Spleen (tissue), 7 donors: ENCODE measurements around a stretch of chr20.

DNA sequence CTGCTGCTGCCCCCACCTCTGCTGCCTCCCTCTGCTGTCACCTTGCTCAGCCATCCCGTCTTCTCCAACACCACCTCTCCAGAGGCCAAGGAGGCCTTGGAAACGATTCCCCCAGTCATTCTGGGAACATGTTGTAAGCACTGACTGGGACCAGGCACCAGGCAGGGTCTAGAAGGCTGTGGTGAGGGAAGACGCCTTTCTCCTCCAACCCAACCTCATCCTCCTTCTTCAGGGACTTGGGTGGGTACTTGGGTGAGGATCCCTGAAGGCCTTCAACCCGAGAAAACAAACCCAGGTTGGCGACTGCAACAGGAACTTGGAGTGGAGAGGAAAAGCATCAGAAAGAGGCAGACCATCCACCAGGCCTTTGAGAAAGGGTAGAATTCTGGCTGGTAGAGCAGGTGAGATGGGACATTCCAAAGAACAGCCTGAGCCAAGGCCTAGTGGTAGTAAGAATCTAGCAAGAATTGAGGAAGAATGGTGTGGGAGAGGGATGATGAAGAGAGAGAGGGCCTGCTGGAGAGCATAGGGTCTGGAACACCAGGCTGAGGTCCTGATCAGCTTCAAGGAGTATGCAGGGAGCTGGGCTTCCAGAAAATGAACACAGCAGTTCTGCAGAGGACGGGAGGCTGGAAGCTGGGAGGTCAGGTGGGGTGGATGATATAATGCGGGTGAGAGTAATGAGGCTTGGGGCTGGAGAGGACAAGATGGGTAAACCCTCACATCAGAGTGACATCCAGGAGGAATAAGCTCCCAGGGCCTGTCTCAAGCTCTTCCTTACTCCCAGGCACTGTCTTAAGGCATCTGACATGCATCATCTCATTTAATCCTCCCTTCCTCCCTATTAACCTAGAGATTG is 45.3 kb upstream of the TTPAL start:
- PRO-cap, 4 experiments = no peak in any of the 4 experiments
- RAMPAGE, long total RNA, 4 experiments = no peak in any of the 4 experiments

DNA sequence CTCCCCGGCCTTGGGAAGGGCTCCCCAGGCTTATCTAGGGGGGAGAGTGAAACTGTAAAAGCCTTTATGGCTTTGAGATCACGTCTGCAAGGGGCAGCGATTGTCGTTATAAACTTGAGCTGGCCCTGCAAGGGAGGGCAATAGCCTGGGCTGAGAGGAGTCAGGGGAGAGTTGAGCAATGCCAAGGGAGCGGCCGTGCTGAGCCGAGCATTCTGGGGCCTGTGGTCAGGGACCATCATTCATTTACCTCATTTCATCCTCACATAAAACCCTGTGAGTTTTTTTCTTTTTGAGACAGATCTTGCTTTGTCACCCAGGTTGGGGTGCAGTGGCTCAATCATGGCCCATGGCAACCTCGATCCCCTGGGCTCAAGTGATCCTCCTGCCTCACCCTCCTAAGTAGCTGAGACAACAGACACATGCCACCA is 32.9 kb upstream of the TTPAL start:
- PRO-cap, 4 experiments = no peak in any of the 4 experiments
- RAMPAGE, long total RNA, 4 experiments = no peak in any of the 4 experiments

DNA sequence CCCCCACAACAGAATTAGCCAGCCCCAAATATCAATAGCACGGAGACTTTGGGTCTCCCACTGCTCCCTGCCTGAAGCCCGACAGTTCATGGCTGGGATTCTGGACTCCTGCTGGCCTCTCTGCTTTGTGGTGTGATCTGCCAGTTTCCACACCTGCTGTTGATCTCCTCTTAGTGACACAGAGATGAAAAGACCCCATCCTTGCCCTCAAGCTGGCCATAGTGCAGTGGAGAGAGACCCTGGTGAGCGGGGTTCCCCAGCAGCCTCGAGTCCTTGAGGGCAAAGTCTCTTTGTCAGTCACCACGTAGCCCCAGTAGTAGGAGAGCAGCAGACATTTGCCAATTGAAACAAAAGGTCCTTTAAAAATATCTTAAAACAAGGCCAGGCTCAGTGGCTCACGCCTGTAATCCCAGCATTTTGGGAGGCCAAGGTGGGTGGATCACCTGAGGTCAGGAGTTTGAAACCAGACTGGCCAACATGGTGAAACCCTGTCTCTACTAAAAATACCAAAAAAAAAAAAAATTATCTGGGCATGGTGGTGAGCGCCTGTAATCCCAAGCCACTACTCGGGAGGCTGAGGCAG is 24.5 kb upstream of the TTPAL start:
- PRO-cap, 4 experiments = no peak in any of the 4 experiments
- RAMPAGE, long total RNA, 4 experiments = no peak in any of the 4 experiments

- PRO-cap, 4 experiments = no peak in any of the 4 experiments
- RAMPAGE, long total RNA, 4 experiments = no peak in any of the 4 experiments
These were observed 7.8 kb upstream of the TTPAL start for GRCh38 chr20:44467997-44468229.

DNA sequence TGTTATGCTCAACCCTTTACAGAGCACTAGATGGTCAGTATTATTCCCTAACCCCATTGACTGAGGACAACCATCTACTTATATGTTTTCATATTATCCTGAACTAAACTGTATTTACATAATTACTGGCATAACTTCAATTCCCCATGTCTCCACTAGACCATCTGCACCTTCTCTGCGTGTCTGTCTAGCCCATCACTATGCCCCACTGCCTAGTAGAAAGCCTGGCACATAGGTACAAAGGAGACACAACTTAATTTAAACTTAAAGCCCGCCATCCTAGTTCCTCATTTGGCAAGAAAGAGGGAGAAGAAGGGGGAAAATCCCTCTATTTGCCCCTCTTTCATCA is 1.7 kb downstream of the PKIG start:
- PRO-cap, 4 experiments = peak in 2 of 4 experiments; most common minus-strand start position 210 of the sequence (in 1)
- RAMPAGE, long total RNA, 4 experiments = no peak in any of the 4 experiments

GRCh38 chr20:44600620-44601603 is 18.5 kb downstream of the PKIG start:
- PRO-cap, 4 experiments = no peak in any of the 4 experiments
- RAMPAGE, long total RNA, 4 experiments = no peak in any of the 4 experiments

DNA sequence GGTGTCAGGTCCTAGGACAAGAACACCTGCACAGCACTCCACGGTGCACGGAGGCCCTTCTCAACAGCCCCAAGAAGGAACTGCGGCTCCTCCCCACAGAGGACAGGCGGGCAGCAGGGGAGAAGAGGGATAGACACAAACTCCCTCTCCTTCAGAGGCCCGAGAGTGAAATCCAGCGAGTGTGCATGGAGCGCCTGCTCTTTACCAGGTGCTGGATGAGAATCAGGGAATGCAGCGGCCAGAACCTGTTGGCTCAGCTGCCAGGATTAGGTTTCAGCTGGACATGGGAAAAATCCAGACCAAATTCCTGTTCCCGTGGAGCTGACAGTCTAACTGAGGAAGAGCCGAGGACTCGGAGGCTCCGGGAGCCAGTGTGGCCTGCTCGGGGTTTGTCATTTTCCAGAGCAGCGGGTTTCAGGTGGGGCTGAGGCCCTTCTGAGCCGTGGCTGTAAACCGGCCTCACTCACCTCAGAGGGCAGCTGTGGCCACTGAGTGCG is 27.1 kb downstream of the PKIG start:
- PRO-cap, 4 experiments = no peak in any of the 4 experiments
- RAMPAGE, long total RNA, 4 experiments = no peak in any of the 4 experiments

- PRO-cap, 4 experiments = no peak in any of the 4 experiments
- RAMPAGE, long total RNA, 4 experiments = no peak in any of the 4 experiments
These were observed 14.0 kb downstream of the ADA start for GRCh38 chr20:44637264-44638101.

GRCh38 chr20:44716326-44716939 is 1.3 kb downstream of the CCN5 start:
- PRO-cap, 4 experiments = no peak in any of the 4 experiments
- RAMPAGE, long total RNA, 4 experiments = no peak in any of the 4 experiments

GRCh38 chr20:44736777-44737204 is 8.9 kb upstream of the KCNK15 start:
- PRO-cap, 4 experiments = no peak in any of the 4 experiments
- RAMPAGE, long total RNA, 4 experiments = no peak in any of the 4 experiments

DNA sequence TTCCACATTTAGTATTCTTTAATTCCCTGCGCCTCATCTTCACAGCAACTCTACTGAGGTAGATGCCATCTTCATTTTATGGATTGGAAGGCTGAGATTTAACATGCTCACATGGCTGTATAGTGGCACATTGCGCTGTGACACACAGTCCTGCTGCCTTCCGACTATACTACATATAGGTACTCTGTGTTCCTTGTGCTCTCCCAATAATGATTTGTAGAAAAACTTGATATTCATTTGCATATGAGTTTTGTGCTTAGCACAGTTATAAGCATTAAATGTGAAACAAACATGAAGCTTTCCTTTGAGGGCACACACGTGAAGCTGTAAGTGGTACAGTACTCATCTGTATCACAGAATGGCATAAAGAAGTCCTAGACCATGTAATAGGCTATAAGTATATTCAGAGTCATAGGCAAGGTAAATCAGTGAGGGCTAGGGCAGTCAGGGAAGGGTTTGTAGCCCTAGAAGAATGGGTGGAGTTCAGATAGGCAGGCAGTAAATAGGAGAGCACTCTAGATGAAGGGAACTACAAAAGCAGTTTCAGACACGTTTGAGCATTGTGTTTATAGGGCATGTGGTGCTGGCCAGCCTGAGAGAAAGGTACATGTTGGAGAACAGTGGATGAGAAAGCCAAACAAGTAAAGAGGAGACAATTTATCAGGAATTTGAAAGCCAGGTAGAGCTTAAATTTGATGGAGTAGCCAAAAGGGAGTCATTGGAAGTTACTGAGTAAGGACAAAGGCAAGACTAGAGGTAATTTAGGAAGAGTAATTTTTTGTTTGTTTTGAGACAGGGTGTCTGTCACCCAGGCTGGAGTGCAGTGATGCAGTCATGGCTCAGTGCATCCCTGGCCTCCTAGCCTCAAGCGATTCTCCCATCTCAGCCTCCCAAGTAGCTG is 9.4 kb downstream of the YWHAB start:
- PRO-cap, 4 experiments = no peak in any of the 4 experiments
- RAMPAGE, long total RNA, 4 experiments = no peak in any of the 4 experiments

DNA sequence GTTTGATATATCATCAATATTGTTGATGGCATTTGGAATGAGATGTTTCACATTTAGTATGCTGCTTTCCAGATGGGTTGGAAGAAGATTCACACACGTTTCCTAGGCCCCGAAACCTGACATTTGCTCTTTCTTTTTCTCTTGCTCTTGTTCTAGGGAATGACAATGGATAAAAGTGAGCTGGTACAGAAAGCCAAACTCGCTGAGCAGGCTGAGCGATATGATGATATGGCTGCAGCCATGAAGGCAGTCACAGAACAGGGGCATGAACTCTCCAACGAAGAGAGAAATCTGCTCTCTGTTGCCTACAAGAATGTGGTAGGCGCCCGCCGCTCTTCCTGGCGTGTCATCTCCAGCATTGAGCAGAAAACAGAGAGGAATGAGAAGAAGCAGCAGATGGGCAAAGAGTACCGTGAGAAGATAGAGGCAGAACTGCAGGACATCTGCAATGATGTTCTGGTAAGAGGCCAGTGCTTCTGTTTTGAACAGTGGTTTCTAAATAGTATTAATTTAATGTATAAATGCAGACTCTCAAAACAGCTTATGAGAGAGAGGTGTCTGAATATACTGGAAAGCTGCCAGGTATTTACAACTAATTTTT is 8.4 kb upstream of the PABPC1L start:
- PRO-cap, 4 experiments = no peak in any of the 4 experiments
- RAMPAGE, long total RNA, 4 experiments = start-site peak on the plus strand in 1 of 4 experiments, centred at position 245 of the sequence, 104 reads per replicate

GRCh38 chr20:44953128-44953738 is 7.0 kb downstream of the TOMM34 start:
- PRO-cap, 4 experiments = no peak in any of the 4 experiments
- RAMPAGE, long total RNA, 4 experiments = no peak in any of the 4 experiments

GRCh38 chr20:44979264-44979749 is 13.0 kb downstream of the STK4 start:
- PRO-cap, 4 experiments = peak in 2 of 4 experiments; most common plus-strand start chr20:44979533 (in 1); most common minus-strand start chr20:44979384 (in 1)
- RAMPAGE, long total RNA, 4 experiments = no peak in any of the 4 experiments

- PRO-cap, 4 experiments = peak in 1 of 4 experiments; most common plus-strand start chr20:44997972 (in 1)
- RAMPAGE, long total RNA, 4 experiments = no peak in any of the 4 experiments
These were observed 31.5 kb downstream of the STK4 start for GRCh38 chr20:44997771-44998205.

- PRO-cap, 4 experiments = peak in 1 of 4 experiments; most common plus-strand start chr20:45053384 (in 1)
- RAMPAGE, long total RNA, 4 experiments = no peak in any of the 4 experiments
These were observed 47.9 kb downstream of the KCNS1 start for GRCh38 chr20:45053086-45053448.

- PRO-cap, 4 experiments = peak in 4 of 4 experiments; most common plus-strand start chr20:45293676 (in 4); most common minus-strand start chr20:45293877 (in 2)
- RAMPAGE, long total RNA, 4 experiments = no peak in any of the 4 experiments
These were observed 13.2 kb upstream of the RBPJL start for GRCh38 chr20:45293028-45294180.

DNA sequence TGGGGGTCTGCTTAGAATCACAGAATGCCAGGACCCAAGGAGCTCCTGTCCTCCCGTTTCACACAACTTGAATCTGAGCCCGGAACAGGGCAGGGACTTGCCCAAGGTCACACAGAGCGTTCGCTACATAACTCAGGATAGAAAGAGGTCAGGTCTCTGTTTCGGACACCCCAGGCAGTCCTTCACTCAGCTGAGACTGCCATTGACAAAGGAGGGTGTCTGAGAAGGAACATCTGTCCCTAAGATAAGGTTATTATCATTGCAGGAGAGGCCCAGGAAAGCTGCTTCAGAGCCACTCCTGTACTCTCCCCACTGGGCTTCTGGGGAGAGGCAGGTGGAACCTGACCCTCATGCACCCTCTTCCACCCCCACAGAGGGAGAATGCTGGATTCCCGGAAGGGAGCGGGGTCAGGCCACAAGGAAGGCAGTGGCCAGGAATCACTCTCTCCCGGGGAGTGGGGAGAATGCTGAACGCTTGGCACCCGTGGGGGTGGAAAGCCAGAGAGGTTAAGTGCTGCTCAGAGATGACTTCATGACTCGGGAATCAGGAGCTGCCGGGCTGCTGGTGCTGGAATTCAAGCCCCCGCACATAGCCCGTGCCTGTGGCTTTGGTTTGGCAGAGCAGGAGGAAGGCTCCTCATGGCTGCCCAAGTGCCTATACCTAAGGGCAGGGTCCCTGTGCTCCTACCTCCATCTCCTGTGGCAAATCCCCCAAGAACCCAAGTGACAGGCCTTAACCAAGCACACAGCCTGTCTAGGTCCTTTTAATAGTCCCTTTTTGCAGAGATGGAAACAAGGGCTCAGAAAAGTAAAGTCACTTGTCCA is 10.6 kb downstream of the SDC4 start:
- PRO-cap, 4 experiments = no peak in any of the 4 experiments
- RAMPAGE, long total RNA, 4 experiments = no peak in any of the 4 experiments

- PRO-cap, 4 experiments = no peak in any of the 4 experiments
- RAMPAGE, long total RNA, 4 experiments = no peak in any of the 4 experiments
These were observed 9.2 kb downstream of the SDC4 start for GRCh38 chr20:45338914-45339624.

- PRO-cap, 4 experiments = no peak in any of the 4 experiments
- RAMPAGE, long total RNA, 4 experiments = no peak in any of the 4 experiments
These were observed 7.8 kb downstream of the SDC4 start for GRCh38 chr20:45340223-45340979.